ENCODE measurements around the genes XPNPEP3 and CHADL.

- PRO-cap: bidirectional peak, plus-strand start at chr22:40044384, minus-strand start at chr22:40044142
Measured at GRCh38 chr22:40043832-40044246, 49.1 kb downstream of the FAM83F start.

DNA sequence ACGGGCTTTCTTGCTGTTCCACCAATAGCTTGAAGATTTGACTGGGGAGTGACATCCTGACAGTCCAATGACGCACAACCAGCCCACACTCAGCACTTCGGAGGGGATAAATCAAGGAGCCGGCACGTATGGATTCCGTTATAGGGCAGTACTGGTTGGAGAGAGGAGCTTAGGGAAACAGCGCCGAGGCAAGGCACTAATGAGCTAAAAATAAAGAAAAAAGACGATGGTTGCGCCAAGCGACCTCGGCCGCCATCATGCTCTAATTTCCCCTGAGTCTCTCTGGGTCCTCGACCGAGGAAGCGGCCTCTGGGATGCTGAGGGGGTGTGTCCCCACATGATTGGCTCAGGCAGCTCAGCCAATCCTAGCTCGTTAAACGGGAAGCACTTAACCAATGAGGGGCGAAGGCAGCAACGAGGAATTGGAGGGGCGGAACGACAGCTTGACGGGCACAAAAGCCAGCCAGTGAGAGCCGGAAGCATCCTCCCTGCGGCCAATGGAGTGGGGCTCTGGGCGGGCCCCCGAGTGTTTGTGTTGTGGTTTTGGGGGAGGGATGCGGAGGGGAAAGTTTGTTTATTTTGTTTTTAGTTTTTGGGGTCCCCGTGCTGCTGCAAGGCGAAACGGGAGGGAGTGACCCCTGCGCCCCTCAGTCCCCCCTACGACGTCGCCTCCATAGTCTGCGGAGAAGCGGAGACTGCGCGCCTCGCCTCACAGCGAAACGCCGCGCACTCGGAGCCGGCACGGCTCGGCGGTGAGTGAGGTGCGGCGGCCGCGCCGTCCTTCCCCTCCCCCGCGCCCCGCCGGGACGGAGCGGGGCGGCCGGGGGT lies 49.7 kb downstream of the FAM83F start:
- PRO-cap: bidirectional peak, plus-strand start at position 138 of the sequence, minus-strand start outside the sequence; bidirectional peak, plus-strand start at position 529 of the sequence, minus-strand start at position 284 of the sequence

GRCh38 chr22:40054716-40055470 lies 60.1 kb downstream of the FAM83F start:
- PRO-cap: no peak

DNA sequence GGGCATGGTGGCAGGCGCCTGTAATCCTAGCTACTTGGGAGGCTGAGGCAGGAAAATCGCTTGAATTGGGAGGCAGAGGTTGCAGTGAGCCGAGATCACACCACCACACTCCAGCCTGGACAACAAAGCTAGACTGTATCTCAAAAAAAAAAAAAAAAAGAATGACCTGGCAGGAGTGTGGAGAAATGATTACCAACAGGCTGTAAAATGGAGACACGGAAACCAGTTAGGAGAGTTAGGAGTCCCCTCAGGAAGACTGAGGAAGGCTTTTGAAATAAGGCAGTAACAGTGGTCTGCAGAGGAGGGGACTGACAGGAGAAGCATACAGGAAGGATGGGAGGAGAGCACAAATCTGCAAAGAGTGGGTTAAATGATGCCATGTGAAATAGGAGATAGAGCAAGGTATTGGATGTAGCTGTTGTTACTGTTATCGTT lies 39.9 kb upstream of the TNRC6B start:
- PRO-cap: no peak

DNA sequence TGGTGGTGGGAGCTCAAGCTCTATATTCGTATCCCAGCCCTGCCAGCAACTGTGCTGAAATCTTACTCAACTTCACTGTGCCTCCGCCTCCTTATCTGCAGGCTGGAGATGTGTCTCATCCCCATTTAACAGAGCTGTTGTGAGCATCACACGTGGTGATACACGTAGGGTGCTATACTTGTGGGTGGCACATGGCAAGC lies 23.1 kb downstream of the TNRC6B start:
- PRO-cap: no peak

GRCh38 chr22:40220599-40221275 lies 43.0 kb downstream of the TNRC6B start:
- PRO-cap: no peak

DNA sequence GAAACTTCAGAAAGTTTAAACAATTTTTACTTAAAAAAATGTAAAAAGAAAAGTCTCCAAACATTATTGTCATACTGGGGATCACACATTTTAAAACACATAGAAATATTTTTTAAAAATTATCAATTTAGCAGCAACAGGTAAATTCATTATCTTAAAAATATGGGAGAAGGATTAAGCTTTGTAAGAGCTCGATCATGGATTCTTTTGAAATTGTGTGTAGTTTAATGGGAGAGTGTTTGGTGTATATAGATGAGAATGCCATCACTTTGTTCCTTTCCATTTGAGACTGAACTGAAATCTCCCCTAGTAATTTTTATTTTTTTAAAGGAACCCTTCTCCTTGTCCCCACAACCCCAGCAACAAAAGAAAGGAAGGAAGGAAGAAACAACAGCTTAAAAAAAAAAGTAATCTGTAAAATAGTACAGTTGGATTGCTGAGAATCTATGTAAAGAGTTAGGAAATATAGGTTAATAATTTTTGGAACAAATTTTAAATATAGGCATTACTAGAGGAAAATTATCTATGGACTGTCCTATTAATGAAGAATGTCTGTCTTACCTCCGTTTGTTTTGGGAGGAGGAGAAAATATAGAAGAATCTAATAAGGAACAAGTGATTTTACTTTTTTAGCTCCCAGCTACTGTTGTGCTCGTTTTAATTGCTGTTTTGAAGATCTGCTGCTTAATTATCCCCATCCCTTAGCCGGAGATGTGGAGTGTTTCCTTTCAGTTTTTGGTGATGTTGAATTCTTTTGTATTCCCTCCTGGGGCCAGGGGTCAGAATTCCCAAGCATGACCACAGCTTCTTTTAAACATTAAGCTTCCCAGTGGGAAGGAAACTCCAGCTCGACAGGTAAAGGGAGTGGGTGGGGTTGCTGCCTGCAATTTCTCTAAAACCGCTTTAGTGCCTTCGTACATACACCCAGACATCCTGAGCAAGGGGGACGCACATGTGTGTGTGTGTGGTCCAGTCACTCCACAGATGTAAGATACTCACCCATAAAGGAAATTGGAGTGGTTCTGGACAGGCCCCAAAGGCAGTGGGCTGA lies 19.7 kb upstream of the ADSL start:
- PRO-cap: no peak

DNA sequence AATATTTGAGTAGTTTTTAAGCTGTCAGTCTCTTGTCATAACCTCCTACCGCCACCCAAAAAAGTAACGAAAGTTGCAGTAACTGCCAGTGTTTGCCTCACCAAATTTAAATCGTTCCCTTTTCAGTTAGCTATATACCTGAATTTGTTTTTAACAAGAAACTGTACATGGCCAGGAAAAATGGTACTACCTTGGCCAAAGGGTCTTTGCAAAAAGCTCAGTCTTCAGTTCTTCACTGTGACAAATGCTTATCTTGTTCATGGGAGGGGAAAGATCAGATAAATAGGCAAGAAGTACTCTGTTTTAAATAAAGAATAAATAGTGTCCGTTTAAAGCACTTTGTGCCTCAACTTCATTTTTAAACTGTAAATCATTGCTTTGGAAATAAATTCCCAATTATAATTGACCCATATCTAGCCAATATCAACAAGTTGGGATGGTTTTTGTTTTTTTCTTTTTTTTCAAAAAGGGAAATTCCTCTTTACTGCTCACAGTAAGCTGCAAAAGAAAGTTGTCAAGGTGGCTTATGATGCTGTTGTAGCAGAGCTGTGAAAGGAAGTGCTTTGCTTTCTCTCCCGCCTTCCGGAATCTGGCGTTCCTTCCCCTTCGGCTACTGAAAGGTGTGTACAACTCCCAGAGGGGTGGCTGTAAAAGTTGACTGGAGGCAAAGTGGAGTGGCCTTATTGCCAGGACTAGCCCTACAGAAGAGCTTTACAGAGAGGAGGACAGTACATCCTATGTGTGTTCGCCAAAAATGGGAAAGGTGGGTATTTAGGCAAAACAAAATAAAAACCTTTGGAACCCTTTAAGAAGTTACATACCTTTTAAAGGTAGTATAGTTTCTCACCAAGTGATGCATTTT lies 16.3 kb upstream of the ADSL start:
- PRO-cap: no peak

DNA sequence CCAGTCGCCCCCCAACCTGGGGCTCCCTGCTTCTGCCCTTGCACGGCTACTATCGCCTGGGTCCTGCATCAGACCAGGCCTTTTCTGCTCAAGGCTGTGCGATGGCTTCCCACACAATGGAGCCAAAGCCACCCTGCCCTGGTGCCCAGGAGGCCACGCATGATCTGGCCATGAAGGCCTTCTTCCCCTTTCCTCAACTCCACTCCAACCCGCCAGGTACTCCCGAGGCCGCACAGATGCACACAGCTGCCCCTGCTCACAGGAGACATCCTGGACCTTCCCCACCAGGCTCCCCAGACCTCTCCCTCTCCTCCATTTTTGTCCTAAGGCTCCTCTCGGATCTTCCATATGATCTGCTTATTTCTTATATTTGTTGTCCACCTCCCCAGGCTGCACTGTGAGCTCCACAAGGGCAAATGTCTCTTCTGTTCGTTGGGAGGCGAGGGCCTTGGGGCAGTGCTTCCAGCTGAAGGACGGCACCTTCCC lies 46.0 kb downstream of the SGSM3 start:
- PRO-cap: no peak

DNA sequence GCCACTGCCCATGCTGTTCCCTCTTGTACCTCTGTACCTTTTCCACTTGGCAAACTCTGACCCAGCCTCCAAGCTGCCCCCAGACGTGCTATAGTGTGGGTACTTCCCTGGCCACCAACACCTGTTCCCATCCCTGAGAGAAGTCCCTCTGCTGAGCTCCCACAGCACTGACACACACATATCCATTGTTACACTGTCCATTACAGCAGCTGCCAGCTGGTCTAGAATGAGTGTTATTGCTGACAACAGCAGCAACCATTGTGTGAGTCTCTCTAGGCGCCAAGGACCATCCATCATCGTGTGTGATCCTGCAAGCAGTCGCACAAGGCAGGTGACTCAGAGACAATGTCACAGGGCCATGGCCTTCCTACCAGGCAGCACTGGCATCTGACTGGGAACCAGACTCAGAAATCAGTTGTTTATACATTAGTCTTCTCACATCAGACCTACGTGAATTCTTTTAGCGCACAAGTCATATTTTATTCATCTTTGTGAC lies 56.3 kb downstream of the SGSM3 start:
- PRO-cap: no peak

GRCh38 chr22:40436816-40437162 lies 66.4 kb downstream of the SGSM3 start:
- PRO-cap: no peak

GRCh38 chr22:40543627-40544227 lies 92.8 kb downstream of the MRTFA start:
- PRO-cap: no peak

DNA sequence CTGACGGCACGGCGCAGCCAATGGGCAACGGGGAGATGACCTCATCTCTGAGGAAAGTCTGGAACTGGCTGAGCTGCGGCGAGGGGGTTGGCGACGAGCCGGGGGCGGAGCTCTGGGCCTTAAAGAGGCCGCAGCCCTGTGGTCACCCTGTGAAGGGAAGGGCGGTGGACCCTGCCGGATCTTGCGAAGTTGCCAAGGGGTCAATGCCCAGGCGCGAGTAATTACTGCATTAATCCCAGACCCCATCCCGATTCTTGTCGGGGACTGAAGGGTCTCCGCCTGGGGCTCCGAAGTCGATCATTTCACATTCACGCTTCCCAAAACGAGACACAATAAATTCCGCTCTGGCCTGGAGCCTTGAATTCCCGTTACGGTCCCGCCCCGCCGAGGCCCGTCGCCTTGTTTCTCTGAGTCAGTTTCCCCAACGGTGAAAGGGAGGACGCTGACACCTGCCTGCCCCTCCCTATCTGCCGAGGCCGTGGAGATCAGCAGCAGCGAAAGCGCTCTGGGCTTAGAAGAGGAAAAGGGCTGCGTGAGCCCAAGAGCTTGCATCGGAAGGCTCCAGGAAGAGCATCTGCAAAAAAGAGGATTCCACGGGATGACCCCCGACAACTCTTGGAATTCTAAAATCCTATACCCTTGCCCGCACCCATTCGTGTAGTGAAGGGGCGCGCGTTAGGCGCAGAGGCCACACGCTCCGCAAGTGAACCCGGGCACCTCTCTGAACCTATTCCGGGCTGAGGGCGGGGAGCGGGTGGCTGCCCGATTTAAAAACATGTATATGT lies 555 bp upstream of the MRTFA start:
- PRO-cap: bidirectional peak, plus-strand start at position 150 of the sequence, minus-strand start outside the sequence; unidirectional peak, minus-strand start at position 731 of the sequence

GRCh38 chr22:40750725-40751759 lies 68.1 kb downstream of the SLC25A17 start:
- PRO-cap: no peak

- PRO-cap: no peak
Measured at GRCh38 chr22:40835345-40835716, 16.2 kb upstream of the SLC25A17 start.

DNA sequence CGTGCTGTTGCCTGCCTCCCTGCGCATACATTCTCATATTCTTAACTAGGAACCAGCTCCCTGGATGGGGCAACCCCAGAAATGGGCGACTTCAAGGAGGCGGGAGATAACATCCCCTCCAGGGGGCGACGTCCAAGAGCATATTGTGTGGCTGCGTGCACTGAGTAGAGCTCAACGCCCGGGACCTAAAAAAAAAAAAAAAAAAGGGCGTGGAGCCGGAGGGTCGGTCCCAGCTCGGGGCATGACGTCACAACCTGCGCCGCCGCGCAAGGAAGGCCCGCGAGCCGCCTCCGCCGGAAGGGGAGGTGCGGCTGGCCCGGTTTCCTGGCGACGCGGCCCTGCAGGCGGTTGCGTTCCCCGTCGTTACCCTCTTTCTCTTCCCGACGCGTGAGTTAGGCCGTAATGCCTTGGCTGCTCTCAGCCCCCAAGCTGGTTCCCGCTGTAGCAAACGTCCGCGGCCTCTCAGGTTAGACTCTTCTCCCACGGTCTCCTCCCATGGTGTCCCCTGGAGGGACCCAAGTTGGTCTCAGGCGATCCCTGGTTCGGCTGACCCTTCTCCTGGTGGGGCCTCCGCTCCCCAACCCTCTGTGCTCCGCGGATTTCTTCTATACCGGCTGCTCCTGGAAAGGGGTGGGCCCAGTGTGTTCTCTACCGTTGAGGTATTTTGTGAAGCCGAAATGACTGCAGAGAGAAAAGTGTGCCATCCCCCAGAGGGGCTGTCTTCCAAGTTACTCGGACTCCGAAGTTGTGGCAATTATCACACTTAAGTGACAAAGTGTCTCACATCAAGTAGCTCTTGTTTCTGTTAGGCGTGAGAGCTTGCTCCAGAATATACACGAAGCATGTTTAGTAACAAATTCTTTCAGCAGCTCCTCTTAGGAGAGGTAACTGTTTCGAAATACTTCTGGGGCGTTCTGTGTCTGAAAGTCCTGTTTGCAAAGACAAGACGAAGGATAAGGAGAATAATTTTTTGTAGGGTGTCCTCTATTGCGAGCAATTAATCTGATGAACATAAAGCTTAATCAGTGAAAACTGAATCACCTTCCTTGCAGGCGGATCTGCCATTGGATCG lies at the start of gene XPNPEP3:
Gene XPNPEP3, plus strand, starts transcription at position 369 of the 1,072 bp plus-strand sequence.
- PRO-cap: bidirectional peak, plus-strand start at position 369 of the sequence, minus-strand start at position 145 of the sequence

DNA sequence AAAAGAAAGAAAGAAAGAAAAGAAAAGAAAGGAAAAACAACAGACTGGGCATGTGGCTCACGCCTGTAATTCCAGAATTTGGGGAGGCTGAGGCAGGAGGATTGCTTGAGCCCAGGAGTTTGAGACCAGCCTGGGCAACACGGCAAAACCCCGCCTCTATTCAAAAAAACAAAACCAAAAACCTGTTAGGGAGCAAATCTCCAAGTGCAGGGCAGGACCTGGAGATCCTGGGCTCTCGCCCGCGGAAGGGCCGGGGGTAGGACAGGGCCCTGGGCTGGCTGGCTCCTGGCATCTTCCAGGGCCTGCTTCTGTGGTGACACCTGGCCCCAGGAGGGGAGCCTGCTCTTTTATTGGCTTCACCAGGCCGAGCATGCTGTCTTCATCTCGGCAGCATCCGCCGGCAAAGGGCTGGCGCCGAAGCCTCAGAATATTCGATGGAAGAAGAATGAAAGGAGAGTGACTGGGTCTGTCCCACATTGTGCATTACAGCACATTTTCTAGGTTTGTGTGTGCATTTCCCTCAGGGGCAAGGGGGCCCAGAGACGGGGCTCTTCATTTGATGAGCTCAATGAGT lies 69.8 kb downstream of the RBX1 start:
- PRO-cap: no peak

DNA sequence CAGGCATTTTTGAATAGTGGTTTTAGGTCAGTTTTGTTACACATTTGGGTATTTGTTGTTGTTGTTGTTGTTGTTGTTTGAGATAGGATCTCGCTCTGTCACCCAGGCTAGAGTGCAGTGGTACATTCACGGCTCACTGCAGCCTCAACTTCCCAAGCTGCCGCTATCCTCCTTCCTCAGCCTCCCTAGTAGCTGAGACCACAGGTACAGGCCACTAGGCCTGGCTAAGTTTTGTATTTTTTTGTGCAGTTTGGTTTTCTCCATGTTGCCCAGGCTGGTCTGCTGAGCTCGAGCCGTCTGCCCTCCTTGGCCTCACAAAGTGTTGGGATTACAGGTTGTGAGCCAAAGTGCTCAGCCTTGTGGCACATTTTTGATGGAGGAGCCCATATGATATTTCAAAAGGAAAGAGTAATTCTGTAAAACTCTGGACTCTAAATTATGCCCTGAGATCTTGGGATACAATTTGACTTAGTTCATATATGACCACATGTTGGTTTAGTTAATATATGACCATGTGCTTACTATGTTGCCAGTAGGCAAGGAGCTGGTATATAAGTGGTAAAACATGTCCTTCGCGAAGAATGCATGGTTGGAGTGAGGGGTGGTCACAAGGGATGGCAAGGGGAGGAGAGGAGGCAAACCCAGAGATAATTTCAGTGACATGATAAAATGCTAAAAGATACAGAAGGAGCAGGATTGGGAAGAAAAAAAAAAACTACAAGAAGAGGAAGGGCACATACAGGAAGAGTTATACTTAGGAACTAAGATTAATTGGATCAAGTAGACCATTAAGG lies 21.9 kb downstream of the EP300 start:
- PRO-cap: no peak

GRCh38 chr22:41180563-41181372 lies 24.3 kb upstream of the L3MBTL2 start:
- PRO-cap: no peak

DNA sequence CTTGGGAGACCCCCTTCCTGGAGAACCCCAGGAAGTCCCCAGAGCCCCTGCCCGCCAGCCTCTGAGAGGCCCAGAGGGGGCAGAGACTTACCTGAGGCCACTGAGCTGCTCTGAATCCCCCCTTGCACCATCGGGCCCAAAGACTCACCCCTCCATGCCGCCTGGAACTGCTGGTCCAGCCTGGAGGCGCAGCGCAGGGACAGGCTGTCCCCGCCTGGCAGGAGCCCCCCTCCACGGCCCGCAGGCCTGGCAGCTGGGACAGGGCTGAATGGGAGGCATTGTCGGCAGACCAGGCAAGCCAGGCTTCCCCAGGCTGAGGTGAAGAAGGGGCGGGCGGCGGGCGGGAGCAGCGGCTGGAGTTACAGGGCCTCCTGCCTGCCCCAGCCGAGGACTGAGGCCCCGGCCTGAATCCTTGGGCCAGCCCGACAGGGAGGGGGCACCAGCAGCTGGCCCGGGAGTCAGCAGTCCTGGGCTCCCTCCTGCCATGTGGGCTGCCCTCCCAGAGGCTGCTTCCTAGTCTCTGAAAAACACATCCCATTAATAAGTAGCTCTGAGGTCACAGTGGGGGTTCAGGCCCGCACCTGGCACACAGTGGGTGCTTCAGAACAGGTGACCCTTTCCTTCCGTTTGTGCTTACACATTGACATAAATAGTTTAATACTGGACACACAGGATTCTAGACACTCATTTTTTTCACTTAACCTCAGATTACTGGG lies at the start of gene CHADL:
Gene CHADL, minus strand, starts transcription at position 206 of the 716 bp plus-strand sequence.
- PRO-cap: no peak